Metastatic Pancreatic Carcinoma in the Ovary (tissue), 1 donor: ENCODE results near the gene NECTIN4.

GRCh38 chr1:160894676-160895027 is 9.7 kb upstream of the ITLN1 start:
- PRO-cap, result no peak

DNA sequence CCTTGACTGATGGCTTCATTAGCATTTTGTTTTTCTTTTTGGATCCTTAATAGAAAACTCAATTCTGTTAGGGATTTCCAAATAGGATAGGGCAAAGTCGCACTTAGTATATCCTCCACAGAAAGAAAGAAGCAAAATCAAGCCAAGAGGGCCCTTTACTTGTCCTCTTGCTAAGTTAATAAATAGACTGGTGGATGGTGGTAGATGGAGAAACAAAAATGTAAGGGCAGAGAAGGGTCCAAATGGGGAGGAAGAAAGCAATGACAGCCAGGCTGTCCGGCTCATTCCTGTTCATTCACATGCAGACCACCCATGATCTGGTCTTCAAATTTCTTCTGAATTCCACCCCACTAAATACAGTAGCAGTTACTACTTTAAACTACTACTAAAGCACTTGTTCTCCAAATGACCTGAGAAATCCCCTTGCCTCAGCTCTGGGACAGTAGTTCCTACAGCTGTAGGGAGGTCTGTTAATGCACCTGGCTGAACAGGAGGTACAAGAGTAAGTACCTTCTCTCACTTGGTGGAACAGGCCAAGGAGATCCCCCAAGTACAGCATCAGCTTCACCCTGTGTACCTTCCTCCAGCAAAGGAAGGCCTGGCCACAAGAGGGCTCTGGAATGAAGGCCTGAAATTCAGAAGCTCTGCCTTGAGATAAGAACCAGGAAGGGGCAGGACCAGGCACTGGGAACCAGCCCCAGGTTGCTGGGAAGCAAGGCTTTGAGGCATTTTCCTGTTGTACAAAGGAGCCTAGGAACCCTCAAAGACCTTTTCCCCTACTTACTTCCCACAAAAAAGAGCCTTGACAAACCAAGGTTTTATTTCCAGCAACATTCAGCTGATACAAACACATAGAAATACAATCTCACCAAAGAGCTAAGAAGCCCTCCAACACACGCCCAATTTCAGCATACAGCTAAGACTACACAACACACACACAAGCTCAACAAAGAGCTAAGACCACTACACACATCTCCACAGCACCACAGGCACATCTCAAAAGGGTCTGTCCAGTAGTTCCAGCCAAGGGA is 23.7 kb downstream of the F11R start:
- PRO-cap, result no peak

GRCh38 chr1:161022455-161022913 is 1.5 kb upstream of the F11R start:
- PRO-cap, result no peak

DNA sequence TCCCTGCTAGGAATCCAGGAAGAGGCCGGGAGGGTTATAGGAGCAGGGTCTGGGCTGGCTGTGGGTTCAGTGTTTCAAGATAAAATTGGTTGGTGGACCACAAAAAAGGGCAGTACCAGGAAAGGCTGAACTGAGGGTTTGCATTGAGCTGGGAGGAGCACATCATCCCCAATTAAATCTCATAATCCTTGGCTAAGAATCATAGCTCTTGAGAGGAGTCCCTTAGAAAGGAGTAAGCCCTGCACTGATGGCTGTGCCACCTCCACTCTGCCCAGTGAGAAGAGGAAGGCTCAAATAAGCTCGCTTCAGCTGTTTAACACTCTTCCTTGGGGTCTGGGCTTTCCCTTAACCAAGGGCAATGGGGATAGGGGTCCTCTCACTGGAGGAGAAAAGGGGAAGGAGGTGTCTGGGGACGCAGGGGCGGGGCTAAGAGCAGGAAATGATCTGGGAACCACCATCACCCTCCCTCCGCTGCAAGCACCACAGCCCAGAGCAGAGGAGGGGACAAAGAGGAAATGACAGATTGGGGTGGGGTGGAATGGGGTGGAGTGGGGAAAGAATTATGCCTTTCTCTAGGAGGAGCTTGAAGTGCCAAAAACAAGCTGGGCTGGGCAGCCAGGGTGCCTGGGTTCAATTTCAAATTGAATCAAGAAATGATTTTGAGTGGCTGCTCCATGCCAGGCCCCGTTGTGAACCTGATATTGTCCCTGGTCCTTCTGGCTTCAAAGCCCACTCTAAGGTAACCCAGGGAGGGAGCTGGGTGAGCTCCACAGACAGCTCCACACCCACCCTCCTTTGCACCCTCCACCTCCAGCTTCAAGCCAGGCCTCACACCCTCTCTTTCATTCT is 1.4 kb downstream of the ARHGAP30 start:
- PRO-cap, result no peak

DNA sequence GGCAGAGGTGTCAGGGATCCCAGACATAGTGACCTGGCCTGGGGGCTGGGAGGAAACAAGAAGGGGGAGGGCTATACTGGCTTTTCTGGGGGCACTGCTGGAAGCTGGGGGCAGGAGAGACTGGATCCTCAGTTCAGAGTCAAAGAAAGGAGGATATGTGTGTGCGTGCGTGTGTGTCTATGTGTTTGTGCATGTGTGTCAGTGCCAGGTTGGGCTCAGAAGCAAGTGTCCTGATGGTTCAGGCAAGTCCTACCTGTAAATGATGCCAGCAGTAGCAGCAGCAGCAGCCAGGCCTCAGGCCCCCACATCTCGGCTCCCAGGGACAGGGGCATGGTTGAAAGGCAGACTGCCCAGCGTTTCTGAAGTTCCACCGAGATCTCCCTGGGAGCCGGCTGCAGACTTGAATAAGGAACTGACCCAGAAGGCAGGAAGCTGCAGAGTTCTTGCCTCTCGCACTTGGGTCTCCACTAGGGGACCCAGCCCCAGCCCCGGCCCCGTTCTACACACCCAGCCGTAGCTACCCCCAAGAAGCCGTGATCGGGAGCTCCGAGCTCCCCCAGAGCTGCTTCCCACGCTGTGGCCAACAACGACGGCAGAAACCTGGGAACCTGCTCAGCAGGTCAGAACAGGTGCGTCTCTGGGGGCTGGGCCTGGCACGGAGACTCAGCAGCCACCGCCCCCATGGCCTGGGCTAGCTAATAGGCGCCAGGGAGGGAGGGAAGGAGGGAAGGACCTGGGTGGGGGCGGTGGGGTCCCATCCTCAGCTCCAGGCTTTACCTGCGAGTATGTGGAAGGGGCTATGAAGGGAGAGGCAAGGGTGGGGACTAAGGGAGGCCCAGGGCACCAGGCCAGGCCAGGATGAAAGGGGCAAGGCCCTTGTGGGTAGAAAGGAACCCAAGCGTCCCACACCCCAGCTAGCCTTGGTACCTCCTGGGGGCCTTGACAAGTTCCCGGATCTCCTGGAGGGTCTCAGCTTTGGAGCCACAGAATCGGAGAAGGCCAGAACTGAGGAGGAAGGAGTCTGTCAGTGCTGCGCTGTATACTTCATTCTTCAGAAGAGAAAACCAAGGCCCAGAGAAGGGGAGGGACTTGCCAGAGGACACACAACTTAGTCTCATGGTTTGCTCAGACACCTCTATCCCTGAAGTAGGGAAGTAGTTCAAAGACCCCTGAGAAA is at the start of gene NECTIN4:
TSS of gene NECTIN4 (minus strand) at position 594 of the 1,177 bp plus-strand sequence.
- PRO-cap, result no peak

- PRO-cap, result no peak
Observed at GRCh38 chr1:161099466-161100085, 1.4 kb downstream of the KLHDC9 start.

GRCh38 chr1:161201201-161201854 is 839 bp upstream of the NDUFS2 start:
- PRO-cap, result no peak

DNA sequence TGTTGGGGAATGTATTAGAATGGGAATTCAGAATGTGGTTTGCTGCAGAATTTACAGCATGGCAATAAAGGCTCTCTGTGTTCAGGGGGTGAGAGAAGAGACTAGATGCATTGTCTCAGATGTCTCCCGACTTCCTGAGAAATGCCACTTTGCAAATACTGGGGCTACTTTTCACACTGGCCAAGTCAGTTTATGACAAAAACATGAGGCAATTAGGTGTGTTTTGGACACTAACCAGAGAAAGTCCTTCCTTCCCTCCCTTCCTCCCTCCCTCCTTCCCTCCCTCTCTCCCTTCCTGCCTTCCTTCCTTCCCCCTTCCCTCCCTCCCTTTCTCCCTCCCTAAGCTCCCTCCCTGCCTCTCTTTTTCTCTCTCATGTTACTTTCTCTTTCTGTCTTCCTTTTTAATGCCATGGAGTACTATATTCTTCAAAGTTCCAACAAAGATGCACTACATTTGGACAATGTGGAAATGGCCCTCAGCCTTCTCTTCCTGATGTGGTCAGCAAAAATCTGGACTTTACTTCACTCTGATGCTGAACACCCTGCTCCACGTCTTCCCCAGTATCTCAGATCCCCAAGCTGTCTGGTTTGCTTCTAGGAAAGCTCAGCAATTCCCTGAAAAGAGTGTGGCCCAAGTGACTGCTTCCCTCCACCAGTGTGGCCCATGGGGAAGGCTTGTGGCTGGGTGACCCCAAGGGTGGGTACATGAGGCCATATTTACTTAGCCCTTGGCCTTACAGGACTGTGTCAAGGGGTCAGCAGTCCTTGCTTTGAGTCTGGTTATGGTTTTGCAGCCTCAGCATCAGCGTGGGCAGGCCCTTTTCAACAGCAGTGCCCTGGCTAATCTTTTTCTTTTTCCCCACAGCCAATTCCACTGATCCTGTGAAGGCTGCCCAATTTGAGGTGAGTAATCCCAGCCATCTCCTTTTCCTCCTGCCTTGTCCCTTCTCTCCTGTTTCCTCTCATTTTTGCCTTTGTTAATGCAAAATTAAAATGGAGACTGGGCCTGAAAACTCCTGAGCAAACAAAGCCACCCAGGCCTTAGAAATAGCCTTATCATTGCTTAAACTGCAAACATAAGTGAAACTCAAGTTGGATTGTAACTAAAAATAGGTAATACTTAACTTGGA is 8.1 kb downstream of the FCGR2A start:
- PRO-cap, result no peak

GRCh38 chr1:161517846-161518400 is 6.4 kb upstream of the HSPA6 start:
- PRO-cap, result no peak

DNA sequence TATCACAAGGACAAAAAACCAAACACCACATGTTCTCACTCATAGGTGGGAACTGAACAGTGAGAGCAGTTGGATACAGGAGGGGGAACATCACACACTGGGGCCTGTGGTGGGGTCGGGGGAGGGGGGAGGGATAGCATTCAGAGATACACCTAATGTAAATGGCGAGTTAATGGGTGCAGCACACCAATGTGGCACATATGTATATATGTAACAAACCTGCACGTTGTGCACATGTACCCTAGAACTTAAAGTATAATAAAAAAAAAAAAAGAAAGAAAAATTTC is 65.5 kb downstream of the ATF6 start:
- PRO-cap, result no peak

- PRO-cap, result no peak
Observed at GRCh38 chr1:161890896-161891669, 125.0 kb downstream of the ATF6 start.

DNA sequence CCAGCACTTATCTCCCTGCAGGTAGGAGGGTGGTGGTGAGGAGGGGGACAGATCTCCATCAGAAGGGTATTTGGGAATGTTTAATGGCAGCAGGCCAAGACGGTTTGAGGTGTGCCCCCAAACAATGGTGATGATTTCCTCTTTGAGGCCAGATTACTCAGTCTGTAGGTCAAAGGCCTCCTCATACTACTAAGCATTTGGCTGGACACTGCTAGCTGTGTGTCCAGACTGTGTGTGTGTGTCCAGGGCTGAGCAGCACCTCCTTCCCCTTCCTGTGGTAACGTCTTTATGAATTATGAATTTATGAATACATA is 19.1 kb downstream of the NOS1AP start:
- PRO-cap, result no peak

DNA sequence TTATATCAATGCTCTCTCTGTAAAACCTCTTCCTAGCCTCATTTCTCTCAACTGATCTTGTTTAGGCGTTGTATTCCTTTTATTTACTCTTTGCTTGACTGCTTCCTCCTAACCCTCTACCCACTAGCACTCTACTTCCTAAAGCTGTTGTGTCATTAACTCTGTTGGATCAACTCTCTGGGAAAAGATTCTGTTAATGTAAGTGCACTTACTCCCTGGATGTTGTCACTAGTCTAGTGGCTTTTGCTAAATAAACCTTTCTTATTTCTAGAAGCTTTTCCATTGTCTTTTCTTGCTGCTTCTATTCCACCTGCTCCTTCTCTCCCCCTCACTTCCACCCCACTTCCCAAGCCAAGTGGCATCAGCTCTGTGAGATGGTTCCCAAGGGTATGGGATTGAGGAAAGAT is 6.4 kb downstream of the SPATA46 start:
- PRO-cap, result no peak

DNA sequence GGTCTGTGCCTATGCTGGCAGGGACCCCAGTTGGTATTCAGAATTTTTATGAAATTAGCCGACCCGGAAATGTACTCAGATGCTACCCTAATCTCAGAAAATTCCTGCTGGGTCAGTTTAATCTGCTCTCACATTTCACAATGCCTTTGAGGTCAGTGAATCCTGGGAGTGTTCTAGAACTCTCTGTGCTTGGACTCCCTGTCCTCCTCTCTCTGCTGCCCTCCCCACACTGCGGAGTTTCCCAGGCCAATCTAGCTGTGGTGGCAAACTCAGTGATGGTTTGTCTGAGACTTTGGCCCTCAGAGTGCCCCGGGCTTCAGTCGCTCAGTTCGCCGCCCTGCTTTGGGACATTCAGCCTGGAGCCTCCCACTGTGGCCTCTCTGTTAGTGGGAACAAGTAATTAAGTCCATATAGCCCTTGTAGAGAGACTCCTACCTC is 7.0 kb downstream of the C1orf226 start:
- PRO-cap, result no peak

- PRO-cap, result no peak
Observed at GRCh38 chr1:162560943-162561273, 614 bp upstream of the UAP1 start.

DNA sequence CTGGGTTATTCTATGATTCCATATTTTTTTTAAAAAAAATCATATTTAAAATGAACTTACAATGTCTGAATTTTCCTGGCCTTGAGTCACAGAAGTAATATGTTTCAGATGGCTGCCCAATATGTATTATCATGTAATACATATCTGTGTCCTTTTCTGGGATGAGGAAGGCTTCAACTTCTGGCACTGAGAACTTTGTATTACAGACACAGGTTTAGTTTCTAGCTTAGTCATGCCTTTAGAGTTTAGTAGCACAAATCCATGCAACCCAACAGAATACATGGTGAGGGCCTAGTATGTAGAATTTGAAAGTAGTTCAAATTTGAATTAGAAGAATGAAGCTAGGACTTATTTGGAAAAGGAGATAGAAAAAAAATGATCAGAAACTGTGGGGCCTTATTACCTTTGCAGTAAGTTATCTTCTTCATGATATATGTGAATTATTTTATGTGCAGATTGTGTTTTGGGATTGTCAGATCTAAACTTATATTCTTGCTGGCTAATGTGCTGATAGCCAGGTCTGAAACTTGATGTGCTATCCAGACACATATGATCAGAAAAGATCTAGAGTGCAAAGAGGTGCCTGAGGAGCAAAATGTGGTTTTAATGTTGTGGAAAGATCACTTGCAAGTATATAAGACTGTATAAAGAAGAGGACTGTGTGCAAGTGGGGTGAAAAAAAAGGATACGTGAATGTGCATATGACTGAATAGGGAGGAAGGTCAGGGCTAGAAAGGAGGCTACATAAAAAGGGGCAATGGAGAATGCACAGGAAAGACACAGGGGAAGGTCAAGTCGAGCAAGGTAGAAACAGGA is 7.6 kb upstream of the HSD17B7 start:
- PRO-cap, result no peak

DNA sequence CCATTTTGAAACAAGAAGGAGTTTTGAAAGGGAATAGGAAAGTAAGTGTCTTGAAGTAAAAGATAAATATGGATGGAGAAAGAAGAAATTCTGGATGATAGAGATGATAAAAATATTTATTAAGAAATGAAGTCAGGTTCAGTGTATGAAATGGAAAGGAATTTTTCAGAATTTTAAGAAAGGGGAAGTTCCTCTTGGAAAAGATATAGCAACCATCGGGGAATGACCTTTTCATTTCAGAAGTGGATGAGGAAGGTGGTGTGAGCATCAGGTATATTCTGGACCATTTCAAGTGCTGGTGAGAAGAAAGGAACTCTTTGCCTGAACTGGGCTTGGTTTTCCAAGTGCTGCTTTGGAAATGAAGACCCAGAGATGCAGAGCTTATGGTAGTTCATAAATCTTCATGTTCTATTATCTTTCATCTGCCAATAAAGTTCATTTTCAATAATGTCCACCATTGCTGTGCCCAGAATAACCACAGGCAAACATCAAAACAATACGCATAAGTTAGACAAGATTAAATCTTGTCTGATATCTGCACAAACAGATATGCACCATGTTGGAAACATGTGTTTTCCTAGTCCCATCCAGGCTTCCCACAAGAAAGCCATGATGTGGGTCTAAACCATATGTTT is 6.8 kb upstream of the HSD17B7 start:
- PRO-cap, result no peak

DNA sequence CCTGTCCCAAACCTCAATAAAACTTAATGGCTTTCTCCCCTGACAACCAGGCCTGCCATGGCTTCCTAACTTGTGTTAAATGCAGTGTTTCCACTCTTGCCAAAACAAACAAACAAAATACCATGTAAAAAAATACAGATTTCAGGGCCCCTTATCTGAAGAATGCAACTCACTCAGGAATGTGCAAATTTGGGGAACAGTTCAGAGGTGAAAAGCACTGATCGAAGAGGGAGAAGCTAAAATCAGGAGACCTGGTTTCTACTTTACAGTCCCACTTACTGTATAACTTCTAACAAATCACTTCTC is 814 bp upstream of the NUF2 start:
- PRO-cap, result no peak

GRCh38 chr1:164557164-164557692 is 1.8 kb upstream of the PBX1 start:
- PRO-cap, result no peak

- PRO-cap, result no peak
Observed at GRCh38 chr1:164599288-164599946, 40.4 kb downstream of the PBX1 start.